UCH-1 (cell line): ENCODE results near the gene RPL36.

GRCh38 chr19:4555969-4556490, 3.5 kb downstream of the SEMA6B start:
- RRBS: no CpG with 5 or more reads among the region's 27 CpGs

DNA sequence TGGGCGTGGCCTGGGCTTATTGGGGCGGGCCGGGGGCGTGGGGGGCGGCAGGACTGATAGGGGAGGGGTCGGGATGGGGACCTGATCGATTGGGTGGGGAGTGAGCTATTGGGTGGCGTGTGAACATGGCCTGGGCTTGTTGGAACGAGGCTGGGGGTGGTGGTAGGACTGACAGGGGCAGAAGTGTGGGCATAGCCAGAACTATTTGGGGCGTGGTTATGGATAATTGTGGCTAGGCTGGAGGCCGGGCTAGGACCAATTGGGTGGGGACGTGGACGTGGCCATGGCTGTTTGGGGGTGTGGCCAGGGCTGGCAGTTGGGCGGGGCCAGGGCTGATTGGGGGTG, 3.0 kb downstream of the SEMA6B start:
- RRBS: no CpG with 5 or more reads among the region's 14 CpGs

- RRBS: 5% methylated on average over 31 of the region's 76 CpGs
These were observed 24.7 kb upstream of the SEMA6B start for GRCh38 chr19:4583758-4584948.

DNA sequence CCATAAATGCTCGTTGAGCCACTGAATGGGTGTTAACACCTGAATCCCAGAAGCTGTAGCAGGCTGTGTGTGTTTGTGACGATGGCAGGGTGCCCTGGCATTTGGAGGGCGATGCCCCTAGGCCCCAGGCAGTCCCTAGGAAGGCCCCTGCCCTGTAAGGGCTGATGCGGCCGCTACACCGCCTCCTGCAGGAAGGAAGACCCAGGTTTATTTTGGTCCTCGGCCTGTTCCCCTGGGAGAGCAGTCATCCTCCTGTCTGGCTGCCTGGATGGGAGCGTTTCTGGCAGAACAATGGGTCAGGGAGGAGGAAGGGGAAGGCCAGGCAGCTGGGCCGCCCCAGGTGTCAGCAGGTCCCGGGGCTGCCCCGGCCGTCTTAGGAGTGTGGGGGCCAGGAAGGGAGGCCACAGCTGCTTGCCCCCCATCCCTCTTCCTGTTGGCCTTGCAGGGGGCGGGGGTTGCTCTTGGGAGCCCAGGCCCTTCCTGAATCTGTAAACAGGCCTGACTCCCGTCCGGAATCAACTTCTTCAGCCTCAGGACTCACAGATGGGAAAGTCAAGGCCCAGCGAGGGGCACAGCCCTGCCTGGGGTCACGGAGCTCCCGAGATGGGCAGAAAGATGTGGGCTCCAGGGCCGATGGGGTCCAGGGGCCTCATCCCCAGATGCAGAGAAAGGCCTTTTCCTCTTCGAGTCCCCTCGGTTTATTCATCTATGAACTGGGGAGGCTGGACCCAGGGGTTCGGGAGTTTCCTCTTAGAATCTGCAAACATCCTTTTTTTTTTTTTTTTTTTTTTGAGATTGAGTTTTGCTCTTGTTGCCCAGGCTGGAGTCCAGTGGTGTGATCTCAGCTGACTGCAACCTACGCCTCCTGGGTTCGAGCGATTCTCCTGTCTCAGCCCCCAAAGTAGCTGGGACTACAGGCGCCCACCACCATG, 9.1 kb downstream of the TNFAIP8L1 start:
- RRBS: no CpG with 5 or more reads among the region's 26 CpGs

- RRBS: 5% methylated on average over 14 of the region's 91 CpGs
These were observed 629 bp downstream of the FEM1A start for GRCh38 chr19:4791879-4792846.

DNA sequence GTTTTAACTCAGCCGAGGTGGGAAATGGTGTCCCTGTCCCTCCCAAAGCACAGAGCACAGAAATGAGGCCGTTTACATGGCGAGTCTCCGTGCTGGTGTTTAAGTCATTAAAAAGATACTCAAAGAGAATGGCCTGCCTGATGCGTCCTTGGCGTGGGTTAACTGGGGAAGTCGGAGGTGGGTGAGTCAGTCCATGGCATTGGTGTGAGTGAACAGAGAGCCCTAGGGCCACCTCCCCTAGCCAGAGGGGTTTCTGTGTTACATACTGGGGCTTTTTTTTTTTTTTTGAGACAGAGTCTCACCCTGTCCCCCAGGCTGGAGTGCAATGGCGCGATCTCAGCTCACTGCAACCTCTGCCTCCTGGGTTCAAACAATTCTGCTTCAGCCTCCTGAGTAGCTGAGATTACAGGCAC, 3.9 kb downstream of the FEM1A start:
- RRBS: no CpG with 5 or more reads among the region's 9 CpGs

DNA sequence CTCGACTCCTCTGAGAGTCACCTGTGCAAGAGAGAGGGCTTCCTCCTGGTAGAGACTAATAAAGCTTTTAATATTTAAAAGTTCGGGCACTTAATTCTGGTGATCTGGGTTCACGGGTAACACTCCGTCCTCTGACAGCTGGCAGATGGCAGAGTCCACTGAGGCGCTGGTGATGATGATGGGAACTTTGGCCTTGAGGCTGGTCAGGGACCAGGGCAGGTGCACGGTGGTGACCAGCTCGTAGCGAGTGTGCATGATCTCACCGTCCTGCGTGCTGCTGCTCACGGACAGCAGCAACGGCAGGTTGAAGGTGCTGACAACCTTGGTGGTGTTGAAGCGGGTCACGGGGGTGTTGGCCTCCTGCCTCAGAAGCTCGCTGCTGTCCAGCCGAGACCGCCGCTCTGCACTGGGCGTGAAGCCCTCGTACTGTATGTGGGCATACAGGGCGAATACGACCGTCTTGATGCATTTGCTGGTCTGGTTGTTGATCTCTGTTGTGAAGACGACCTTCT, 11.7 kb downstream of the ARRDC5 start:
- RRBS: no CpG with 5 or more reads among the region's 24 CpGs

DNA sequence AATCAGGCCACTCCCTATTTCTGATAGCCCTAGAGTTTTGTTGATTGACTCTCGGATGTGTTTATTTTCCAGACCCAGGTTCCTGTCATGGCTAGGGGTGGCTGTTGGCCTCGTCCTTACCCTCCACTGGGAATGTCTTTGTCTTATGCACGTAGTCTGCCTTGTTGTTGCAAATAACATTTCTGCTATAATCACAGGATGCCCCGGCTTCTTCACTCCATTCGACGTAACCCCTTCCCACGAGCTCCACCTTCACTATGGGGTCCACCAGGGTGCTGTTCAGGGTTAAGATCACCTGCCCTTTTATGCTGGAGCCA, 285 bp downstream of the ARRDC5 start:
- RRBS: no CpG with 5 or more reads among the region's 7 CpGs

- RRBS: 16% methylated on average over 6 of the region's 35 CpGs
These were observed 2.5 kb downstream of the UHRF1 start for GRCh38 chr19:4911541-4912524.

GRCh38 chr19:4968015-4968360, 925 bp upstream of the KDM4B start:
- RRBS: no CpG with 5 or more reads among the region's 6 CpGs

- RRBS: no CpG with 5 or more reads among the region's 14 CpGs
These were observed 5.9 kb downstream of the KDM4B start for GRCh38 chr19:4974773-4975263.

- RRBS: 67% methylated on average over 9 of the region's 39 CpGs
These were observed 105.9 kb downstream of the KDM4B start for GRCh38 chr19:5074655-5075440.

DNA sequence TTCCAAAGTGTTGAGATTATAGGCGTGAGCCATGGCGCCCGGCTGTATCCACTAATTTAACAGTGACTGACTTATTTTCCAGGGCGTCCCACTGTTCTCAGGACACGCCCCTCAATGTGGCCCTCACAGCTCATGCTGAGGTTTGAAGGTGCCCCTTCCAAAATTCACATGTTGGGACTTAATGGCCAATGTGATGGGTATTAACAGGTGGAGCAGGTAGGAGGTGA, 152.7 kb downstream of the PTPRS start:
- RRBS: no CpG with 5 or more reads among the region's 5 CpGs

DNA sequence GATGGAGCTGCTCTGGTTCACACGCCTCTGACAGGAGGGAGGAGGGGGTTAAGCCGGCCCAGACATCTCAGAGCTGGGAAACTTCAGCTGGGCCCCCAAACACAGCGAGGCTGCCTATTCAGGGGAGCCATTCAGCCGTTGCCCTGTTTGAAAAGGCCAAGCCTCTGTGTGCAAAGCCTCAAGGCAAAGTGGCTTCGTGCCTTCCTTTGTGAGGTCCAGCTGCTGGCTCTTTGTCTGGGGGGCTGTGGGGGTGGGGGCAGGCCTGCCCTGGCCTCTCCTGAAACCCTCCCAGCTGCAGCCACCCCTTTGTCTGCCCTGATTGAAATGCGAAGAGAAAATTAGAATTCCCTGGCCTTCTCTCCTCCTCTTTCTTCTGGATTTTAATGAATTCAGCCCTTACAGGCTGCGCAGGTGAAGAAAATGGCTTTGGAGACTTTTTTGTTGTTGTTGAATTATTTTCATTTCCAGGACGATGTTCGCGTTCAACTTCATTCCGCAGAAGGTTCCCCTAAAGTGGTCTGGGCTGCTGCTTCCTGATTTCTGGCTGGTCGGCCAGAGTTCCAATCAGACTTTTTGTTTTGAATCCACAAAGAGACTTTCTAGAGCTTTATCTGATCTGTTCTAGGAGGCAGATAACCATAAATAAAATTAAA, 147.2 kb downstream of the PTPRS start:
- RRBS: no CpG with 5 or more reads among the region's 12 CpGs

- RRBS: no CpG with 5 or more reads among the region's 16 CpGs
These were observed 119.7 kb downstream of the PTPRS start for GRCh38 chr19:5220822-5221473.

- RRBS: 8% methylated on average over 29 of the region's 87 CpGs
These were observed 47.2 kb downstream of the PTPRS start for GRCh38 chr19:5293102-5294175.

GRCh38 chr19:5308459-5309564, 31.8 kb downstream of the PTPRS start:
- RRBS: no CpG with 5 or more reads among the region's 22 CpGs

GRCh38 chr19:5435996-5437010, 18.9 kb upstream of the ZNRF4 start:
- RRBS: no CpG with 5 or more reads among the region's 47 CpGs

GRCh38 chr19:5652865-5653597, 27.3 kb downstream of the MICOS13 start:
- RRBS: no CpG with 5 or more reads among the region's 20 CpGs

DNA sequence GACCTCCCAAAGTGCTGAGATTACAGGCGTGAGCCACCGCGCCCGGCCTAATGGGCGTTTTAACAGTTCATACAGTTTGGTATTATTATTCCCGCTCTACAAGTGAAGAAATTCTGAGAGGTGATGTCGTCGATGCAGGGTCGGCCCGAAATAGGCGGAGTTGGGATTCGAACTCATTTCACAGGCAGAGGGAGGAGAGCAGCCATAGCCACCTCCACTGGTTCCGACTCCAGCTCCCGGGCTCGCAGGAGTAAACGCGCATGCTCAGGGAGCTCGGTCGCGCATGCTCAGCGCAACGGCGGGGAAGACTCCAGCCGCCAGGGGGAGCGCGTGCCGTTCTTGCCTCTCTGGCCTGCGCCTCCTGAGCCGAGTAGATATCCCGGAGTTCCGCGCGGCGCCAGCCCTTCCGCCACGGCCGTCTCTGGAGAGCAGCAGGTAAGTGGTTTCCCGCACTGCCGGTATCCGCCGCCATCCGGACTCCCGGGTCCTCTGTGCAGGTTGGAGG, at the start of gene RPL36:
Gene RPL36 (plus strand): TSS at position 403 of the 505 bp plus-strand sequence.
- RRBS: 4% methylated on average over 10 of the region's 43 CpGs